Bronchus fibroblast of lung (primary cell): ENCODE measurements around the genes CWC22, ITGA4, PDE1A and NUP35.

GRCh38 chr2:178865063-178865561, 57.9 kb upstream of the TTN start:
- RAMPAGE, long total RNA, result no peak

DNA sequence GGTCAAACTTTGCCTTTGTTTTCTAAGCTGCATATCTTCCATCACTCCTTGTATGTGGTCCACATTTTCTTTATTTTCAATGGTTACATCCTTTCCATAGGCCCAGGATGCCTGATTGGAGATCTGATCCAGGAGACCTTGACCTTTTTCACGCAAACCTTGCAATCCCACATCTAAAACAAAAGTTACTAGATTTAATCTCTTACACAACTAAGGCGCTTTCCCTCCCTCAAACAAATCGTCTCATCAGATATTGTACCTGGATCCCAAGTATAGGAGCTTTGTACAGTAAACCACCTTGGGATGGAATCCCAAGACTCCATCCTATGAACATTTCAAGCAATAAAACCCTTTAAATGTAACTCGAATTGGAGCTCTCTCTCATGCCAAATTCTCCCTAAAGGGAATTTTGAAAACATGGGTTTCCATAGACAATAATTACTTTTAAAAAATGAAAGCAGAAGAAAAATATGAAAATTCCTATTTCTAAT, 71.9 kb upstream of the CCDC141 start:
- RAMPAGE, long total RNA, result no peak

- RAMPAGE, long total RNA, result no peak
Observed at GRCh38 chr2:179558154-179558653, 293.6 kb upstream of the SESTD1 start.

- RAMPAGE, long total RNA, result no peak
Observed at GRCh38 chr2:179574223-179575437, 286.8 kb downstream of the ZNF385B start.

- RAMPAGE, long total RNA, result no peak
Observed at GRCh38 chr2:179580243-179580955, 281.0 kb downstream of the ZNF385B start.

DNA sequence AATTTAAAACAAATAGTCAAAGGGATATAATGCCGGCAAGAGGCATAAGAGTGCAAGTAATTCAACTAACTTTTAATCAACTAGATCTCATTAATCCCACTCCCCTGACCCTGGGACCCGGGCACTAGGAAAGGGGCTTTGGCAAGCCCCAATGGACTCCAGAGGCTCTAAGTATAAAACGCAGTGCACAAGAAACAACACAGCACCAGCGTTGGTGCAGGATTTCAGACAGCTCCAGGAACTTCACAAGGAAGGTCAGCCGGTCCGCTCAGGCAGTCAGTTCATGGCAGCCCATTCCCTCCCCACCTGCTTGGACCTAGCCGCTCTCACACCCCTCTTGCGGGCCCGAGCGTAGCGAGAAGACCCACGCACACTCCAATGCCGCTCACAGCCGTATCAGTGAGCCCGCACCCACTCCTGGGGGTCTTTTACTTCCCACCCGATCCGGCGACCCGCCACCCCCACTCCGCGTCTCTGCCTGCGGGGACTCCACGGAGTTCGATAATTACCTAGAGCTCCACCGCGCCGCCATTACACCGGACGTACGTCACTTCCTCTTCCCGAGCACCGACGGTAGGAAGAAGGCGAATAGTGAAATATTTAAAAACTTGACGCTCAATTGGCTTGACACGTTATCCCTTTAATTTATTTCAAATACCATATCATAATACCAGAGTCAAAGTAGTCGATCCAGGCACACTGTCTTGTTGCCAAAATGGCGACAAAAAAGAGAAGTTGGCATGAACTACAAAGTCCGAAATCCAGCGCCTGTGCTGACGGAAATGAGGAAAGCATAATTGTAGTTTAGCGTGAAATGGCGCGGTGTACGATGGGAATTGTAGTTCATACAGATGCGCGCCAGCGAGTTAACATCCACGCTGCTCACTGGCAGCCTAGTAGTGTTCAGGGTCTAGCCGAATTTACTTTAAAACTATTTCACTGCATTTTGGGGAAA, at the start of gene CWC22:
Gene CWC22 (minus strand): TSS at position 737 of the 955 bp plus-strand sequence.
- RAMPAGE, long total RNA, result start-site peak on the minus strand centred at position 540 of the sequence, 20 bp wide, 79 and 22 reads in 2 replicates

- RAMPAGE, long total RNA, result no peak
Observed at GRCh38 chr2:181300535-181300907, 156.7 kb upstream of the ITGA4 start.

GRCh38 chr2:181305009-181305463, 152.2 kb upstream of the ITGA4 start:
- RAMPAGE, long total RNA, result no peak

DNA sequence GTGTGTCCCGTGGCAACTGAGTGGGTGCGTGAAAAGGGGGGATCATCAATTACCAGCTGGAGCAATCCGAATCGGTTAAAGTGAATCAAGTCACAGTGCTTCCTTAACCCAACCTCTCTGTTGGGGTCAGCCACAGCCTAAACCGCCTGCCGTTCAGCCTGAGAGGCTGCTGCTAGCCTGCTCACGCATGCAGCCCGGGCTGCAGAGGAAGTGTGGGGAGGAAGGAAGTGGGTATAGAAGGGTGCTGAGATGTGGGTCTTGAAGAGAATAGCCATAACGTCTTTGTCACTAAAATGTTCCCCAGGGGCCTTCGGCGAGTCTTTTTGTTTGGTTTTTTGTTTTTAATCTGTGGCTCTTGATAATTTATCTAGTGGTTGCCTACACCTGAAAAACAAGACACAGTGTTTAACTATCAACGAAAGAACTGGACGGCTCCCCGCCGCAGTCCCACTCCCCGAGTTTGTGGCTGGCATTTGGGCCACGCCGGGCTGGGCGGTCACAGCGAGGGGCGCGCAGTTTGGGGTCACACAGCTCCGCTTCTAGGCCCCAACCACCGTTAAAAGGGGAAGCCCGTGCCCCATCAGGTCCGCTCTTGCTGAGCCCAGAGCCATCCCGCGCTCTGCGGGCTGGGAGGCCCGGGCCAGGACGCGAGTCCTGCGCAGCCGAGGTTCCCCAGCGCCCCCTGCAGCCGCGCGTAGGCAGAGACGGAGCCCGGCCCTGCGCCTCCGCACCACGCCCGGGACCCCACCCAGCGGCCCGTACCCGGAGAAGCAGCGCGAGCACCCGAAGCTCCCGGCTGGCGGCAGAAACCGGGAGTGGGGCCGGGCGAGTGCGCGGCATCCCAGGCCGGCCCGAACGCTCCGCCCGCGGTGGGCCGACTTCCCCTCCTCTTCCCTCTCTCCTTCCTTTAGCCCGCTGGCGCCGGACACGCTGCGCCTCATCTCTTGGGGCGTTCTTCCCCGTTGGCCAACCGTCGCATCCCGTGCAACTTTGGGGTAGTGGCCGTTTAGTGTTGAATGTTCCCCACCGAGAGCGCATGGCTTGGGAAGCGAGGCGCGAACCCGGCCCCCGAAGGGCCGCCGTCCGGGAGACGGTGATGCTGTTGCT, at the start of gene ITGA4:
Gene ITGA4 (plus strand): TSS at position 768 of the 1,107 bp plus-strand sequence.
- RAMPAGE, long total RNA, result no peak

GRCh38 chr2:181466995-181467728, 10.0 kb downstream of the ITGA4 start:
- RAMPAGE, long total RNA, result no peak

DNA sequence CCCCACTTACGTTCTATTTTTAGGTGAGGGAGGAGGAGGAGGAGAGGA, 176 bp upstream of the ITPRID2 start:
- RAMPAGE, long total RNA, result no peak

DNA sequence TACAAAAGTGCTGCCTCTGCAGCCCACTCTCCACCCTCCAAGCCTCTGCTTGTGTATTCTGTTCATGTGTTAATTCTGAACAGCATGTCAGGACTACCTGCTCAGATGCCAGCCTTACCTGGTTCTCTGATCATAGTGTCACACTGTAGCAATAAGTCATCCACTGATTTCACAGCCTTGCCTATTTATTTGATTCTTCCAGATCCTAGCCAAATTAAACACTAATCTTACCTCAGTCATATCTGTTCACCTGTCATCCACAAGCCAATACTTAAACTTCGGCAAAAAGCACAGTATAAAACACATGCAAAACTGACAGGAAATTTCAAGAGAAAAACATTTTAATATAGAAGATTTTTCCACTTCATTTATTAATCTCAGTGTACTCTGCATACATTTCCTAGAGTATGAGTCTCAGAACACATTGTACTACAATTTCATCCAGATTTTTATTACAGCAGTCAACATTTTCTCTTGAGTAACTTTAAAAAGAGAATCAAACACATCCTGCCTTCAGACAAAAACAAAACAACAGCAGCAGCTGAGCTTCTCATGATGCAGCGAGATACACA, 64.9 kb downstream of the PPP1R1C start:
- RAMPAGE, long total RNA, result no peak

- RAMPAGE, long total RNA, result no peak
Observed at GRCh38 chr2:182424245-182424796, 2.5 kb downstream of the PDE1A start.

DNA sequence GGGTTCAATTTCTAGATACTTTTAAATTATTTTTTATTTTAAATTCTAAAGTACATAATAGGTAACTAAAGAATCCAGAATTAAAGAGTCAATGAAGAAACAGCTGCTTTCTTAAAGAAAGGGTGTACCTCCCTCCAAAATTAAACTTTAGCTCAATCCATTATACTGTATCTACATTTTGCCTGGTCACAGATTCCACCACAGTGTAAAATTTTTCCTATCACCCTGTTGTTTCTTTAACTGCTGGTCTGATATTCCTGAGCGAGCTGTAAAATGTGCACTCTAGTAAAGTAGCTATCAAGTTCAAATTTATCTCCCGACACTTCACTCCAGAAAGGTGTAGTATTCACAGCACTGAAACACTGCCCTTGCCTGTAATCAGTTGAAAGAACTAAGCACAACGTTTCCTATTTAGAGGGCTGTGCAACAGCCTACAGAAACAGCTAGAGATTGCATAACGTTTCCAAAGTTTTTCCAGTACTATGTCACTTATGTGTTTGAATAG, 933 bp downstream of the PDE1A start:
- RAMPAGE, long total RNA, result no peak

DNA sequence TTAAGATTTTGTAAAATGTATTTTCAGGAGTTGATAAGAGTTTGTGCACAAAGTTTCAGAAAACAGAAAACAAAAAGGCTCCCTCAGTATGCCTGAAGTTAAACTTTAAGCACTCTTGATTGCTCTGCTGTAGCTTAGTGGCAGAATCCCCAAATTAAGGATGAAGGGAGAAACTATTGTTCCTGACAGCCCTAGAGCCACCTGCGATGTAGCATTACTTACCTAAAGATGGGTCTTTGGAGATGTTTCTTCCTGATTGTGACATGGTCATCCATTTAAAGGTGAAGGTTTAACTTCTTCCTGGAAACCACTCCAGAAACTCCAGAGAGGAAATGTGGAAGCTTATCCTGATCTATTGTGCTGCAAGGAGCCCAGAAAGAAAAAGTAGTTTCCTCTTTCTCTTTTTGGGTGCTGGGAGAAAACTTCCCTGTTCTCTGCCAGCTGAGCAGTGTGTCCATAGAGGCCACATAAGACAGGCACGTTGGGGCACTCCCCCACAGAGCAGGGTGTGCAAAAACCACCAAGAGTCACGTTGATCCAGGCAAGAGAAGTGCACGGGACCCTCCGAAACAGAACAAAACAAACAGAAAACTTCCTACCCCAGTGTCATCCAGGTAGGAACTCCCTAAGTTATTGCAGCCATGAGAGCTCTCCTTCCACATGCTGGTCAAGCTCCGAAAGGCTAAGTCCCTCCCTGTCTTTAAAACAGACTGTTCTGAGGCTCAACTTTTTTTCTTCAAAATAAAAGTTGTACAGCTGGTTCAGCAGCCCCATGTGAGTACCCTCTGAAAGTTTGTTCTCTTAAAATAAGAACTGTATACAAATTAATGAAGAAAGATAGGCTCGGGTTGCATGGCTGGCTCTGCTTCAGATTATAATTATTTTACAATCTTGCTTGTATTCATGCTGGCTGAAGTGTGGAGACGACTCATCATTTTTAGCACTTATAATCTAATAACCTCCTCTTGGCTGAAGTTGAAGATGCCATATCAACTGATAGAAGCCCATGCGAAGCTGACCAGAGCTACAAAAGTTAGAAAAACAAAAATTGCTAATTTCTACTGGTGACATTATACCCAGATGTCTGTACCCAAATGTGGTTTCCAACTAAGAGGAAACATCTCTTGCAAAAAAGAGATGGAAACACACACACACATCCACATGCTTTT, at the start of gene PDE1A:
Gene PDE1A (minus strand): TSS at position 681 of the 1,169 bp plus-strand sequence.
- RAMPAGE, long total RNA, result no peak

GRCh38 chr2:182761938-182762137, 45.8 kb downstream of the DNAJC10 start:
- RAMPAGE, long total RNA, result no peak

DNA sequence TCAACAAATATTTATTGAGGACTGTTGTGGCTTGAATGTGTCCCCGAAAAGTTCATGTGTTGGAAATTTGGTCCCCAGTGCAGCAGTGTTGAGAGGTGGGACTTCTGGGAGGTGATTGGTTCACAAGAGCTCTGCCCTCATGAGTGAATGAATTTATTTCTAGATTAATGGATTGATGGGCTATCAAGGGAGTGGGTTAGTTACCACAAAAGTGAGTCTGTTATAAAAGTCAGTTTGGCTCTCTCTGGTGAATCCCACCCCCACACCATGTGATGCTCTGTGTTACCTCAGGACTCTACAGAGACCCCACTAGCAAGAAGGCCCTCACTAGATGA, 46.8 kb upstream of the FRZB start:
- RAMPAGE, long total RNA, result no peak

DNA sequence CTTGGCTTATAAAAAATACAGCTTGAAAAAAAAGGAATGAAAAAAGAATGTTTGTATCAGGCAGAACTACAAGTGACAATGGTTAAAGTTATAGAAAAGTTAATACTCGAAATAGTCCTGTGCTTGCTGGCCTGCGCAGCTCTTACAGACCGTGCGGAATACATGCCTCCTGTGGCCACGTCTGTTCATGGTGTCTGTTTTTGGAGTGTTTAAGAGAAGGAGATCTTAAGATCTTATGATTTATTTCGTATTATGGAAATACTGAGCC, 846 bp downstream of the DUSP19 start:
- RAMPAGE, long total RNA, result no peak

- RAMPAGE, long total RNA, result start-site peak on the plus strand at chr2:183124399-183124443, 162 and 97 reads in 2 replicates
Observed at GRCh38 chr2:183124095-183125358, at the start of gene NUP35. TSS of gene NUP35 (plus strand) at chr2:183124443.

DNA sequence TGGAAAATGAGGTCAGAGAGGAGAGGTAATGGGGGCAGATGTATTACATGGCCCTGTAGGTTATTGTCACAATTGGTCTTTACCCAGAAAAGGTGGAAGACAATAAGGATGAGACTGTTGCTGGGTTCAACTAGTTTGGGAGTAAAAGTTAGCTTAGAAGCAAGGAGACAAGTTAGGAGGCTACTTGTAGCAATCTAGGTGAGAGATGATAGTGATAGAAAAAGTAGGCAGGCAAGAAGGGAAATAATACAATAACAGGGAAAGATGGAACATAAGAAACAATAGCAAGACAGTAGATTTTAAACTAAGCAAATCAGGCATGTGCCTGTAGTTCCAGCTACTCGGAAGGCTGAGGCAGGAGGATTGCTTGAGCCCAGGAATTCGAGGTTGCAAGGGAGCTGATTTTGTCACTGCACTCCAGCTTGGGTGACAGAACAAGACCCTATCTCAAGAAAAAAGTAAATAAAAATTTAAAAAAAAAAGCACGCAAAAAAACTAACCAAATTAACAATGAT, 11.2 kb downstream of the NUP35 start:
- RAMPAGE, long total RNA, result no peak